Cytotoxic T cell (primary cell): ENCODE measurements around a stretch of chr18.

GRCh38 chr18:76691683-76692305 lies 130.6 kb upstream of the ZNF236 start:
- PRO-cap, 2 experiments, result no peak in any of the 2 experiments

- PRO-cap, 2 experiments, result no peak in any of the 2 experiments
Measured at GRCh38 chr18:76771414-76772047, 50.8 kb upstream of the ZNF236 start.

GRCh38 chr18:77055306-77056262 lies 77.0 kb downstream of the MBP start:
- PRO-cap, 2 experiments, result peak in 1 of 2 experiments; most common plus-strand start chr18:77055755 (in 1)

GRCh38 chr18:77063174-77063797 lies 69.3 kb downstream of the MBP start:
- PRO-cap, 2 experiments, result peak in 2 of 2 experiments; most common plus-strand start chr18:77063498 (in 1); most common minus-strand start chr18:77063335 (in 1)

GRCh38 chr18:77077853-77078829 lies 54.4 kb downstream of the MBP start:
- PRO-cap, 2 experiments, result no peak in any of the 2 experiments

- PRO-cap, 2 experiments, result no peak in any of the 2 experiments
Measured at GRCh38 chr18:77088029-77088530, 44.5 kb downstream of the MBP start.

DNA sequence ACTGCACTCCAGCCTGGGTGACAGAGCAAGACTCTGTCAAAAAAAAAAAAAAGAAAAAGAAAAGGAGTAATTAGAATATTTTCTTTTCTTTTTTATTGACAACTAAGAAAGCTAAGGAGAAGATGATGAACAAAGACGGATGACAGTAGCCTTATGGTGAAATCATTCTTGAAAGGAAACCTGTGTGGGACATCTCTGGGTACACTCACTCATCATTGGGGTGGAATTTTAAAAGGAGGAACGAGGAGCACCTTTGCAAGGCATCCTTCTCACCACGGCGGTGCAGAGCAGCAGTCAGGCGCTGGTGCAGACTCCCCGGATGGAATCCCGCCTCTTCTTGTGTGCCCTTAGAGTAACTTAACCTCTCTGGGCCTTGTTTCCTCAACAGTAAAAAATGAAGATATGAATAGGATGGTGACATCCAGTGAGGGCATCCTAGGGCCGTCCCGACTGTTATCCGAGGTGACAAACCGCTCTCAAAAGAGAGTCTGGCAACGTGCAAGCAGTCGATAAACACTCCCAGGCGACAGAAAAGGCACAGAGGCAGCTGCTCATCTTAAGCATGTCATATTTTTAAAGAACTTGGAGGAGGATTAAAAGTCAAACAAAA lies 2.5 kb downstream of the MBP start:
- PRO-cap, 2 experiments, result peak in 2 of 2 experiments; most common plus-strand start position 516 of the sequence (in 2); most common minus-strand start position 326 of the sequence (in 1)

DNA sequence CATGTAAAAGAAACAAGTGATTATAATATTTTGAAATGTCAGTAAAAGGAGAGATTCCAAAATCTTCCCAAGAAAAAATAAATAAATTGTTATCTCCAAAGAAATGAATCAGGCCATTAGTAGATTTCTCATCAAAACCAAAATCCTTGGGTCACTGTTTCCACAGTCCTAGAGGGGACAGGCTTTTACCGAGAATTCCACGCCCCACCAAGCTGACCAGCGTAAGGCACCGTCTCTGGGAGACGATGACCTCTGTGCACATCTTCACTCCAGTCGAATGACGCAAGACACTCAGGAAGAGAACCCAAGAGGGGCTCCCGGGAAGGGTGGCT lies 573.0 kb upstream of the SALL3 start:
- PRO-cap, 2 experiments, result peak in 1 of 2 experiments; most common plus-strand start position 189 of the sequence (in 1)

DNA sequence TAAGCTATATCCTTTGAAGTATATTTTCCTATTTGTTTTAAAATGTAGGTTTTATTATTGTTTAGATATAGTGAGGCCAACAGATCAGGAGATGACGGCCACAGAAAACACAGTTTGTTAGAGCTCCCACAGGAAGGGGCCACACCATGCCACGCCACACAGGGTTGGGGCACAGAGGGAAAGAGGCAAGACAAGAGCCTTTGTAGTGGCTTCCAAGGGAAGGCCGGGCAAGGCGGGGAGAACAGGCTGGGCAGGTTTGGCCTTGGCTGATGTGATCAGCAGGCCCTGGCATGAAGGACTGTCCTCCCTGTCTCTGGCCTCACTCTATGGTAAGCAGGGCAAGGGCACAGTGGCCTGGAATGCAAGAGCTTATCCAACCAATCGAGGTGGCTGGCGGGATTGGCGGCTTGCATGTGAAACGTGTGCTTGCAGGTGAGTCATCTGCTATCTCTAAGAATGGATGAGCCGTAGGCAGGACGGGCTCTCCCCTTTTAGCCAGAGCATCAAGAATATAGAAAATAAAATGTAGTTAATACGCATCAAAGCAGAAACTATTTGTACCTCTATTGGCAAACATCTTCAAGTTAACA lies 6.4 kb upstream of the ATP9B start:
- PRO-cap, 2 experiments, result no peak in any of the 2 experiments

- PRO-cap, 2 experiments, result peak in 2 of 2 experiments; most common minus-strand start chr18:79245968 (in 2)
Measured at GRCh38 chr18:79245350-79246107, 150.2 kb upstream of the NFATC1 start.

- PRO-cap, 2 experiments, result peak in 2 of 2 experiments; most common plus-strand start chr18:79406105 (in 2); most common minus-strand start chr18:79405804 (in 1)
Measured at GRCh38 chr18:79405525-79406188, 9.9 kb downstream of the NFATC1 start.

- PRO-cap, 2 experiments, result no peak in any of the 2 experiments
Measured at GRCh38 chr18:79419860-79420772, 24.4 kb downstream of the NFATC1 start.

- PRO-cap, 2 experiments, result no peak in any of the 2 experiments
Measured at GRCh38 chr18:79487651-79487921, 91.9 kb downstream of the NFATC1 start.

GRCh38 chr18:79526917-79527854 lies 131.5 kb downstream of the NFATC1 start:
- PRO-cap, 2 experiments, result no peak in any of the 2 experiments

DNA sequence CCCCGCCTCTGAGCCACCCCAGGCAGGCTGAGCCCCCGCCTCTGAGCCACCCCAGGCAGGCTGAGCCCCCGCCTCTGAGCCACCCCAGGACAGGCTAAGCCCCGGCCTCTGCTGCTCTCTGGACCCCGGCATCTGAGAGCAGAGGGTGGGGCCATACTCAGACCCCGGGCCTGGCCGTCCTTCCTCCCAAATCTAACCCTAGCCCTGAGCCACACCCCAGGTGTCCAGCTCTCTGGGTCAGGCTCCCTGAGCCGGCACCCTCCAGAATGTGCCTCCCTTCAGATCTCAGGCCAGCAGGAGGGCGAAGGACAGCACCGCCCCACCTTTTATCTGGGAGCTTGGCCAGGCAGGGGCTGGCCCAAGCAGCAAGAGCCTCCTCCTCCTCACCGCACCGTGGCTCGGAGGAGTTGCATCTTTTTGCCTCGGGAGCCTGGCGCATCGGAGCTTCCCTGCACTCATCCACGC lies 69.2 kb upstream of the CTDP1 start:
- PRO-cap, 2 experiments, result no peak in any of the 2 experiments

DNA sequence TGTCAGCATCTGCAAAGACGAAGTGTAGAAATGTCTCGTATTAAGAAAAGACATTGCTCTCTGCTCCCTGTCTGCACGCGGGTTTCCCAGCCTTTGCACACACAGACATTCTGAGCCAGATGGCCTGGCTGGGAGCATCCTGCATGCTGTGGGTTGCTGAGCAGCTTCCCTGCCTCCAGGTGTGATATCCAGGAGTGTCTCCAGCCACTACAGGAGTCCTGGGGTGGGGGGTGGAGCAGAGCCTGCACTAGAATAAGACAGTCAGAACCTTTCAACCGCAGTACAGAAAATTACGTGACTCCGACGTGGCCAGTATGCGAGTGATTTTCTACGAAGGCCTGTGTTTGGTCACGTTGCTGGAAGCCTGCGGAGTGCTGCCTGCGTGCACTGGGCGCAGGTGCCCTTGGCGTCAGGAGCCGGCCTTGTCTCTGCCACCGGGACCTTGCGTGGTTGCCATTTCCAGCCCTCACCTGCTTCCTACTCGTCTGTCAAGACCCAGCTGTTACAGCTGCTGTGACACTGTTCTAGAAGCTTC lies 11.0 kb downstream of the CTDP1 start:
- PRO-cap, 2 experiments, result peak in 1 of 2 experiments; most common plus-strand start position 215 of the sequence (in 1)

DNA sequence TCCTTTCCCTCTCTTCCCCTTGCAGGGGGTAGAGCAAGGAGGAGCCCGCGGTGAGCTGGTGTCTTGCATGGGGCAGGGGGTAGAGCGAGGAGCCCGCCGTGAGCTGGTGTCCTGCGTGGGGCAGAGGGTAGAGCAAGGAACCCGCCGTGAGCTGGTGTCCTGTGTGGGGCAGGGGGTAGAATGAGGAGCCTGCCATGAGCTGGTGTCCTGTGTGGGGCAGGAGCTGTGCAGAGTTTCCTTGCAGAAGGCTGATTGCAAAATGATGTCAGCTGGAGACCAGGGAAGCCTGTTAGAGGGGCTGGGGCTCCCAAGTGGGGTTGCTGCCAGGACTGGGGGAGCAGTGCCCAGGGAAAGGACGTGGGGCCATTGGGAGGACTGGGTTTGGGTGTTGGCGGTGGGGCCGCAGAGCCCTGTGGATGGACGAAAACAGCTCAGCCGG lies 13.0 kb downstream of the CTDP1 start:
- PRO-cap, 2 experiments, result peak in 1 of 2 experiments; most common plus-strand start position 260 of the sequence (in 1)

DNA sequence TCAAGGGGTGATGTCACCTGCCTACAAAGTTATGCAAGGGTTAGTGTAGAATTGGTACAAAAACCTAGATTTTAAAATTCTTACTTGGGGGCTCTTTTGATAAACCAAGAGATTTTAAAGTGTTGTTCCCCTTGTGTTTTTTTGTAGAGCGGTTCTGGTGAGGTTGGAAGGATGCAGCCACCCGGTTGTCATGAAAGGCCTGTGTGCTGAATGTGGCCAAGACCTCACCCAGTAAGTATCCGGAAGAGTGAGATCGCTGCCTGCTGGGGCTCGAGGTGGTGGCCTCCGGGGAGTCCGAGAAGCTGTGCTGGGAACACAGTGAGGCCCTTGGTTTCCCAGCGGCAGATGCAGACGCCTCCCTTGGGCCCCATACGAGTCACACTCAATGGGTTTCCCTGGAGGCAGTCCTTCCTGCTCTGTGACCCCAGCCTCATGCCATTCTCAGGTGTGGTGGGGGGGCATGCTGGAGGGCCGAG lies 15.5 kb downstream of the CTDP1 start:
- PRO-cap, 2 experiments, result no peak in any of the 2 experiments

- PRO-cap, 2 experiments, result no peak in any of the 2 experiments
Measured at GRCh38 chr18:79711204-79711403, 31.5 kb downstream of the CTDP1 start.

- PRO-cap, 2 experiments, result no peak in any of the 2 experiments
Measured at GRCh38 chr18:79798969-79799296, 1.2 kb downstream of the KCNG2 start.